OCI-LY7 (cell line): Measurements from ENCODE around the gene KAT6B.

DNA sequence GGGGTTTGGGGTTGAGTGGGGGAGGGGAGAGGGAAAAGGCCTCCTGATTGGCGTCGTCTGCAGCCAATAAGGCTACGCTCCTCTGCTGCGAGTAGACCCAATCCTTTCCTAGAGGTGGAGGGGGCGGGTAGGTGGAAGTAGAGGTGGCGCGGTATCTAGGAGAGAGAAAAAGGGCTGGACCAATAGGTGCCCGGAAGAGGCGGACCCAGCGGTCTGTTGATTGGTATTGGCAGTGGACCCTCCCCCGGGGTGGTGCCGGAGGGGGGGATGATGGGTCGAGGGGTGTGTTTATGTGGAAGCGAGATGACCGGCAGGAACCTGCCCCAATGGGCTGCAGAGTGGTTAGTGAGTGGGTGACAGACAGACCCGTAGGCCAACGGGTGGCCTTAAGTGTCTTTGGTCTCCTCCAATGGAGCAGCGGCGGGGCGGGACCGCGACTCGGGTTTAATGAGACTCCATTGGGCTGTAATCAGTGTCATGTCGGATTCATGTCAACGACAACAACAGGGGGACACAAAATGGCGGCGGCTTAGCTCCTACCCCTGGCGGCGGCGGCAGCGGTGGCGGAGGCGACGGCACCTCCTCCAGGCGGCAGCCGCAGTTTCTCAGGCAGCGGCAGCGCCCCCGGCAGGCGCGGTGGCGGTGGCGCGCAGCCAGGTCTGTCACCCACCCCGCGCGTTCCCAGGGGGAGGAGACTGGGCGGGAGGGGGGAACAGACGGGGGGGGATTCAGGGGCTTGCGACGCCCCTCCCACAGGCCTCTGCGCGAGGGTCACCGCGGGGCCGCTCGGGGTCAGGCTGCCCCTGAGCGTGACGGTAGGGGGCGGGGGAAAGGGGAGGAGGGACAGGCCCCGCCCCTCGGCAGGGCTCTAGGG, at the start of gene KAT6B:
KAT6B (plus strand) TSS at position 472 of the 874 bp plus-strand sequence.
- PRO-cap: bidirectional peak, plus-strand start at position 436 of the sequence, minus-strand start outside the sequence; unidirectional peak, plus-strand start at position 516 of the sequence; bidirectional peak, plus-strand start outside the sequence, minus-strand start at position 694 of the sequence
- RAMPAGE, long total RNA: no peak

- PRO-cap: no peak
- RAMPAGE, long total RNA: no peak
These were observed 27.4 kb downstream of the DUSP29 start for GRCh38 chr10:75046077-75046377.

DNA sequence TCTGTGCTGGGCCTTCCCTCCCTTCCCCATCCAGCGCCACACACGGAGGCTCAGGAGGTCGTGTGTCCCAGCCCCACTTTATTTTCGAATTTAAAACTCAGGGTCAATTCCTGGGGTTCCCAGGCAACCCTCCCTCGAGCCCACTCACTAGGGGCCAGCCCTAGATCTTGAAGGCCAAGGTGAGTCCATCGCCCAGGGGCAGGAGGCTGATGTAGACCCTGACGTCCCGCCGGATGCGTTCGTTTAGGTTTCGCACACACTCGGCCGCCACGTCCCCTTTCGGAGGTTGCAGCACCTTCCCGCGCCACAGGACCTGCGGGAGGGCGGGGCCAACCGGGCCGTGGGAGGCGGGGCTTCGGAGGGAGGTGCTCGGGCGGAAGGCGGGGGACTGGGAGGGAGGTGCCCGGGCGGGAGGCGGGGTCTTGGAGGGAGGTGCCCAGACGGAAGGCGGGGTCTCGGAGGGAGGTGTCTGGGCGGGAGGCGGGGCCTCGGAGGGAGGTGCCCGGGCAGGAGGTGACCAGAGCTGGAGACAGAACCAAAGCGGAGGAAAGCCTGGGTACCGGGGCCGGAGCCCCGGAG, 1.8 kb downstream of the COMTD1 start:
- PRO-cap: bidirectional peak, plus-strand start at position 520 of the sequence, minus-strand start at position 281 of the sequence
- RAMPAGE, long total RNA: no peak

- PRO-cap: no peak
- RAMPAGE, long total RNA: no peak
These were observed 71.1 kb upstream of the COMTD1 start for GRCh38 chr10:75306859-75307191.

DNA sequence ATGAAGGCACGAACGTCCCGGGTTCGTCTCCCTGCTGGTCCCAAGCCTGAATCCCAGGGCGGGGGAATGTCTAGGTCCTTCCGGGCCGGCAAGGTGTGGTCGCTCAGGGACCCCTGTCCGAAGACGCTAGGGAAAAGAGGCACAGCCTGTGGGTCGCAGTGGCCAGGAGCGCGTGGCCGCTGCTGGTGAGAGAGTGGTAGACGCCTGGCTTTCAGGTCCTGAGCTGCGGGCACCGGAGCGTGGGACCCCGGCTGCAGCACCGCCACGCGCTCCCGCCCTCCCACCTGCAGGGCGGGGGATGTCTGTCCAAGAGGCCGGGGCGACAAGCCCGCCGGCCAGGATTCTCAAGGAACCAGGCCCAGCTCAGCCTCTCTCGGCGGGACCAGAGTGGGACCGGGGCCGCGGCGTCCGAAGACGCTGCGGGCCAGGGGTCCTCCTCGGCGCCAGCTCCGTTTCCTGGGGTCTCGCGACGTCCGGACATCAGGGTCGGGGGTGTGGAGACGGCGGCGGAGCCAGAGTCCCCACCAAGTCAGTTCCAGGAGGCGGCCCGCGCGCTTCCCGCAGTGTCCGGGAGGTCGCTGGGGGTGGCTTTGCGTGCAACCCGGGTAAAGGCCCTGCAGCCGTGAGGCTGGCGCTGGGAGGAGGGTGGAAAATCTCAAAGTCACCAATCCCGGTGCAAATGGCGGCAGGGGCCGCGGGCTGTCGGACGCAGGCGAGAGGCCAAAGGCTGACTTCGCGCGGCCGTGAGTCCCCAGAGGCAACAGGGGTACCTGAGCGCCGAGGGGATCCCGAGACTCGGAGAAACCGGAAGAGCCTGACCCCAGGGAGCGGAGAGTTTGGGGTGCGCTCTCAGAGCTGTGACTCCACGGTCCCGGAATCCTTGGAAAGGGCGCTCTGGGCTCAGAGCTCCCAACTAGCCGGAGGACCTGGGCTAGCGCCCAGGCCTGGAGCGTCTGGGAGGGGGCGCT, 5.4 kb downstream of the ZNF503 start:
- PRO-cap: no peak
- RAMPAGE, long total RNA: no peak

GRCh38 chr10:75396826-75397309, 4.7 kb downstream of the ZNF503 start:
- PRO-cap: no peak
- RAMPAGE, long total RNA: no peak

- PRO-cap: no peak
- RAMPAGE, long total RNA: no peak
These were observed 2.2 kb downstream of the ZNF503 start for GRCh38 chr10:75399482-75399715.

- PRO-cap: no peak
- RAMPAGE, long total RNA: no peak
These were observed 1.0 kb upstream of the LRMDA start for GRCh38 chr10:75430131-75431053.

DNA sequence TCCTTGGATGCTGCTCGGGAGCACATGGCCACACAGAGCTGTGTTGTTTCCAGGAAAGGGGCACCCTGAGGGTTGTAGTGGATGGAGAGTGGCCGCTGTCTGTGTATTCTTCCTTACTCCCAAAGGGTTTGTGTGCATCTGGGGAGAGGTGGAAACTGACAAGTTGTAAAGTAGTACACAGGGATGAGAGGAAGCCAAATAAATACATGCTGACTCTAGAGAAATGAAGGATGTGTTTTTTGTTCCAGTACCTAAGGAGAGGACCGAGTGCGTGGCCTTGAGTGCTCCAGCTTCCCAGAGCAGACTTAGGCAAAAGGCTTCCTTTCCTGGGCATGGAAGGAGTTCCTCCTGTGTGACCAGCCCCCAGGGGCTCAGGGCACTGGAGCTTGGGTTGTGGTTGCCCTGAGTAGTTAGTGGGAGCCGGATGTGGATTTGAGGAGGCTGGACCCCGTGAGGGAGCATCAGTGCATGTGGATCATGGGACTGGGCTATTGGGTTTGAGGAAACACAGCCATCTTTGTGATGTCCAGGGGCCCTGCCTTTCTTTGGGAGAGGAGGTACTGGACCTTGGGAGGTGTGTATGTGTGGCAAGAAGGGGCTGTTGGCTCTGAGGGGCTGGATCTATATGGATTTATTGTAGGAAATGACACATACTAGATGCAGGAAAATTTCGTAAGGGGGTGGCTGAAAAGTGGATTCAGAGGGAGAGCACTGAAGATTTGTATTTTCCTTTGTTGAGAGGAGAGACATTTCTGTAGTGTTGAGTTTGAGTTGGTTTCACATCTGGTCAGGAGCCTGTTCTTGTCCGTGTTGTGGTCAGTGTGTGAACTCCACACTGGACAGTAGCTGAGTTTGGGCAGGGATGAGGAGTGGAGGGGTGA, 8.4 kb downstream of the LRMDA start:
- PRO-cap: no peak
- RAMPAGE, long total RNA: no peak

DNA sequence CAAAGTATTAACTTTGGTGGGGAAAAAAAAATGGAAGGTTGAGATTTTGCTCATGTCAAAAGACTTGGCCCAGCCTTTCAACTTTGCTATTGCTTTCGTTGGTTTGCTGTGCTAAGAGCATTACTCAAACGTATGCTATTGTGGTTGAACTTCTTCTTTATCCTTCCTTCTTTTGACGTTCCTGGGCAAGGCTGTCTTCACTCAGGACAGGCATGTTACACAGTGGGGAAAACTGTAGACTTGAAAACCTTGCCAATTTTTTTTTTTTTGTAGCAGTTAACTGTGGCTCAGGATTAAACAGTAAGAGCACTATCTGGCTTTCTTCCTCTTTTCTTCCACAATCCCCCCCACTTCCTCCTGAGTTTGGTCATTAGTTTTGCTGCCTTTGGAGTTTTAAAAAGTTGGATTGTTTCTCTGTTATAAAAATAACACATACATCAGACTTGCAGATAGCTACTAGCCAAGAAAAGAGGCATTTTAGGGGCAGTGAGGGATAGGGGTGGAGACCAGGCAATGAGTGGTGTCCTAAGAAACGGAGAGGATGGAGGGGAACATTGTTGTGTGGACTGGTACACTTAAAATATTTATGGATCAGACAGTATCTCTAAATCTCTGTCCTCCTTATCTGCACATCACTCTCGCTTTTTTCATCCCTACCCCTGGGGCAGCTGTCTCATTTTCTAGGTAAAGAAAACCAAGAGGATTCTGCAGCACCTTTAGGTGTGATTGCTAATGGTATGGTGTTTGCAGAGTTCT, 181.6 kb downstream of the LRMDA start:
- PRO-cap: no peak
- RAMPAGE, long total RNA: no peak

- PRO-cap: no peak
- RAMPAGE, long total RNA: no peak
These were observed 602.1 kb downstream of the LRMDA start for GRCh38 chr10:76033099-76034303.

GRCh38 chr10:76116744-76117270, 685.4 kb downstream of the LRMDA start:
- PRO-cap: no peak
- RAMPAGE, long total RNA: no peak

DNA sequence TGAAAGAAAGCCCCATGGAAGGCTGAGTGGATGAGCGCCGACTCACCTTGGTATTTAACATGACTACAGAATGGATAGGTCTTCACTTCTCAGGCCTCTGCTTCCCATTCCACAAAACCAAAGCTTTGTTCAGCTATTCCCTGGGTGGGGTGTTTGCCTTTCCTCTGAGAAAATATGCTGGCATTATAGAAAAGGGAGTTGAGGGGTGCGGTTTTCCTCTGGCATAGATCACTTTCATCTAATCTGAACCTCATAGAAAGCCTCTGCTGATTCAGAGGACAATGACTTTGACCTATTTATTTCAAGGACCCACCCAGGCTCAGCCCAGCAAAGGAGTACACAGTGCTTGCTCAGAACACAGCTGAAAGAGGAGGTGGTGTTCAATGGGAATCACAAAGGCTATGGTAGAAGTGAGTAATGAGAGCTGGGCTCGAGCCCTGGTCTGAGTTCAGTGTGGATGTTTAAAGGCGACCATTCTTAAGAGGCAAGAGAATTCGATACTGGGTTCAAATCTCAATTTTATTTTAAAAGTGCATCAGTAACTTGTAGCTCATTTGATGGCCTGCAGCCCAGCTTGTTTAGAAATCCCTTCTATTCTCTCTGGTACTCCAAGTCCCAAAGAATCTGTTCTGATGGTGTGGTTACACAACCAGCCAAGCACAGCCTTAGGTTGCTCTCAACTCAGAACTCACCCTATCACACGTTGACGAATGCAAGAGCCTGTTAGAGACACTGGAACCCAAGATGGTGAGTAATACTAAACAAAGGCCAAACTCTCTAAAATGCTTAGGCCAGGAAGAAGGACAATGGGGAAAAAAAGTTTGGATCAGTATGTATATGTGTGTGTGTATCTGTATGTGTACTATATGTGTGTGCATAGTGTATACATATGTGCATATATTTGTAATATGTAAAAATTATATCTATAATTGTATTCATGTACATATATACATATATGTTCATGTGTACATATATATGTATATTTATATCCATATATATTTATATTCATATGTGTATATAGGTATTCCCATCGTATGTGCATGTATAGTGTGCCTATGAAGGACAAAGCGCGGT, 1012.9 kb downstream of the LRMDA start:
- PRO-cap: no peak
- RAMPAGE, long total RNA: no peak

GRCh38 chr10:76543713-76544100, 1093.9 kb downstream of the KCNMA1 start:
- PRO-cap: no peak
- RAMPAGE, long total RNA: no peak

DNA sequence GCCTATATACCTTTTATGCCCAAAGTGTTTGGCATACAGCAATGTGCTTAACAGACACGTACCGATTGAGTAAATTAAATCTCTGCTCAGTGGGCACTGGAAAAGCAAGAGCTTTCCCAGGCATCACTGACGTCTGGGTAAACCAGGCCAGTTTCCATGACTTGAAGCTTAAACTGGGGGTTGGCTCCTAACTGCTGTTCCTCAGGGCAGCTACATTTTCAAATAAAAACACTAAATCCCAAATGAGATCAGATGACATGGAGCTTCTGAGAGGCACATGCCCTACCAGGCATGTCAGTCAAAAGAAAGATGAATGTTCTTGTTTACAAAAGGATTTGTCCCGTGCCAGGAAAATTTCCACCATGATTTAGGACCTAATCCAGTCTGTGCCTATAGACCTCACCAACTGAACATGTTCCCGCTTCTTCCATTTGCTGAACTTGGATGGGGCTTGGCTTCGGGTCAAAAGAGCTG, 220.3 kb downstream of the KCNMA1 start:
- PRO-cap: no peak
- RAMPAGE, long total RNA: no peak

DNA sequence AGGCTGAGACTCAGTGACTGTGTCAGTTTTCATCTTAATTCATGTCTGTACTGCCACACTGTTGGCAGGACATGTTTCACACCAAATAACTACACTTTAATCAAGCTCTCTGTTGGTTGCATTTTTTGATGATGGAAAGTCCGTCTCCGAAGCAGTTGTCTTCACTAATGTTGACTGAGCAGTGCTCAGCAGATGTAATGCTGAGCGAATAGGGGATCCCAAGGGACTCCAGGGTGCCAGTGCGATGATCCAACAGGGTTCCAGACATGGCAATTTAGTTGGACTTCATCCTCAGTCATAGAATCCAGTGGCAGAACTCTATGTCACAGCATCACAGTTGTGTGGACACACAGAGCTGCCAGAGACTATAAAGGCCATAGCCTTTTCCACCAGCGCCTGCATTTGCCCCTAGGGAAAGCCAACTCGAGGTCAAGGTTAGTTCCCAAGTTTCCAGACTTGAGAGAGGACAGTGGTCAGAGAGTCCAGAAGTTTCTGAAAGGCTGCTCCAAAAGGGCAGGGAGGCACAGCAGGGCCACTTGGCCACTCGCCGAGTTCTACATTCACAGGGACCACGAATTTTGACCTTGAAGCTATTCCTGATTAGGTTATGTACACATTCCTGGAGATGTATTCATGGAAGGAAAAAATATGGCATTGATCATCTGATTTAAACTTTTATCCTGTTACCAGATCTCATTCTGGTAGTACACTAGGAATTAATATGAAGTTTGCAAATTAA, 170.2 kb downstream of the KCNMA1 start:
- PRO-cap: no peak
- RAMPAGE, long total RNA: no peak

DNA sequence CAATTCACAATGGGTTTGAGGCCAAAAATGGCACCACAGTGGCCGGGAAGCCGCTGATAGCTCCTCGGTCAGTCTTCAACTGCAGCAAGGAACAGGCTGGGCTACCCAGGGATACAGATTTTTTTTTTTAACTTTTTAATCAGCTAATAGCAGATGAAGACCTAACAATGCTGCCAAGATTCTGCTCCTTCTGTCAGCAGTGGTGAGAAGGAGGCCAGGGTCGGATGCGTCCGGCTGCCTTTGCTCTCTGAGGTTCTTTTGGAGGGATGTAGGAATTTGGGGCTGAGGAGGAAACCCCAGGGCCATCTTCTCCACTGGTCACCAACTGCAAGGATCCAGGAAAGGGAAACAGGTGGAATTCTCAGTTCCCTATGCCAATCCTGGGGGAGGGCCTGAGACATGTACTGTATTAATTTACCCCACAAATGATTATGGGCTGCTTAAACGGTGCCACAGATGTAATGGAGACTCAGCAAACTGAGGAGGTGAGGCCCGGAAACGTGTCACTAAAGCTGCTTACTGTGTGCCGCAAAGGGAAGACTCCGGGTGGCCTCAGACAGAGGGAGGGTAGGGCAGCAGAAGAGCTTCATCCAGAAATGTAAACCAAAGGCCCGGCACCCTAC, 167.7 kb downstream of the KCNMA1 start:
- PRO-cap: no peak
- RAMPAGE, long total RNA: no peak

DNA sequence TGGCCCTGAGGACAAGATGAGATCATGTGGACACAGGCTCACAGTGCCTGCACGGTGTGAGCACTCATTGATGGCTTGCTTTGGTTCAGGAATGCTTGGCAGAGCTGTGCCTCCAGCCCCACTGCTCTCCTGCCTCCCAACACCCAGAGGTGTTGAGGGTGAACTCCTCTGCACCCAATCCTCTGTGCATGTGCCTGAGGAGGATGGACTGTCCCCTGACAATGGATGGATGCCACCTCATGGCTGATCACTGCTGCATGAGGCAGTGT, 136.5 kb downstream of the KCNMA1 start:
- PRO-cap: no peak
- RAMPAGE, long total RNA: no peak

- PRO-cap: no peak
- RAMPAGE, long total RNA: no peak
These were observed 87.3 kb downstream of the KCNMA1 start for GRCh38 chr10:77550295-77550768.

GRCh38 chr10:77553950-77554459, 83.6 kb downstream of the KCNMA1 start:
- PRO-cap: no peak
- RAMPAGE, long total RNA: no peak